Epithelial cell of alveolus of lung (primary cell): ENCODE data around the genes TSPYL4 and PLN.

DNA sequence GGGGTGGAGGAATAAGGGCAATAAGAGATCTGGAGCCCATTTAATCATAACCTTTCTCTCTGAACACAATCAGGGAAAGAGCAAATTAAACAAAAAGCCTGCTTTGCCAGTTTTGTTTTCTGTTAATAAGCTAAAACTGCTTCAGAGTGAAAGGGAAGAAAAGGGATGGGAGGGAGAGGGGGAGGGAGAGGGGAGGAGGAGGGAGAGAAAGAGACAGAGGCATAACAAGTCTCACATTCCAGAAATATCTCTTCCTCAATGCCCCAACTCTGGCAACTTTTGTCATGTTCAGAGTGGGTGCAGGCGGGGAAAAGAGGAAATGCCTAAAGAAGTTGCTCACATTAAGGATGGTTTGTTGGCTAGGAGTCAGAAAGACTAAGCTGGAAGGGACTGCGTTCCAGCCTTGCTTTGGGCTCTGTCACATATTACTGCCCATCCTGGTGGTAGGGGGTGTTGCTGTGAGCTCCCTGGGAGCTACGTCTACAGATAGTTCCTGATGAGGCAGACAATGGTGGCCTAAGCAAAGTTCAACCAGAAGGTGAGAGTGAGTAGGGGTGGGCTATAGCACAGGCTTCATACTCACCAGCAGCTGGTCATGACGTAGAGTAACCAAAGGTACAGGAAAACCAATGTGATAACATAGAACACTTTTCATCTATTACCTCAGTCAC, 2.3 kb downstream of the TSPYL4 start:
- RAMPAGE, long total RNA, result no peak
- RRBS, result no CpG with 5 or more reads among the region's 4 CpGs

GRCh38 chr6:116253295-116254347, at the start of gene TSPYL4:
Gene TSPYL4 (minus strand): TSS chr6:116254075.
- RAMPAGE, long total RNA, result start-site peak on the plus strand at chr6:116254152-116254242, 38 and 9 reads in 2 replicates
- RRBS, result 0% methylated on average over 2 of the region's 62 CpGs

DNA sequence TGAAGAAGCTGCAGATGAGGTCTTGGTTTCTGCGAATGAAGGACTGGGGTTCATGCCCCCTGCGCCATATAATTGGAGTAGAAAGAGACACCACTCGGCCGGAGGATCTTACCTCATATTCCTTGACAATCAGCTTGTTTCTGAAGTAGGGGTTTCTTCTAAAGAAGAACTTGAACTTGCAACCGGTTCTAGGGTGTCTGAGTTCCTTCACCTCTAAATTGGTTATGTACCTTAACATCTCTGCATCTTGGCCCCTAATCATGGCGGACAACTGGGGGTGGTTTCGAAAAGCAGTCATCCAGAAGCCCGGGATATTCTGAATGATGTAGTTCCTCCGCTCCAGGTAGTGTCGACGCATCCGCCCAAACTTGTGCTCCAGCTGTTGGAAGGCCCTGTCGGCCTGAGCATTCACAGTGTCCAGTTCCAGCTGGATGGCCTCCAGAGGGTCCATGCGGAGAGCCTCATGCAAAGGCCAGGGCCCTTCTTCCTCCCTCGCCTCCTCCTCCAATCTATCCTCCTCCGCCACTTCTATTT, 967 bp downstream of the TSPYL1 start:
- RAMPAGE, long total RNA, result no peak
- RRBS, result 27% methylated on average over 2 of the region's 16 CpGs

DNA sequence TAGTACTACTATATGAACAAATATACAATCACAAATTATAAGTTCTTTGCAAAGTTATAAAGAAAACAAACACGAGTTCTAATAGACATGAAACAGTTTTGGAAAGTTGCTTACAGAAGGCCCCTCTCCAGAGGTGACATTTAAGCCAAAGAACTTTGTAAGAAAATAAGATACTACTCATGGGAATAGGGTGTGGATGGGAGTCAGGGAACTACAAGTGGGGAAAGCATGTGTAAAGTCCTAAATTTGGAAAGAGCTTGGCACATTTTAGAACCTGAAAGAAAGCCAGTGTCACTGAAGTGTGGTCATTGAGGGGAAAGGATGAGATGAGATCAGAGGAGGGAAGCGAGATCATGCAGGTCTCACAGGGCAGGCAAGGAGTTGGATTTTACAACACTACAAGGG, 37.9 kb downstream of the VGLL2 start:
- RAMPAGE, long total RNA, result no peak
- RRBS, result no CpG with 5 or more reads among the region's 2 CpGs

GRCh38 chr6:117483678-117484108, 1.2 kb downstream of the DCBLD1 start:
- RAMPAGE, long total RNA, result no peak
- RRBS, result 4% methylated on average over 1 of the region's 9 CpGs

DNA sequence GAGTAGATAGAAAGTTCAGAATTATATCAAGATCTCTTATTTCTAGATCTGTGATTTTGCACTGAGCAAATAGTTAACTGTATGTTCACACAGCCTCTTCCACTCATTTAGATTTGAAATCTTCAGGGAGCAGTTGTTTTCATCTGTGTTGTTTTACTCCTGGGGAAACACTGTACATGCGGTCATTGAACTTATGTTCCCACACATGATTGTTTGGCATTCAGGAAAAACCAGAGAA, 52.4 kb downstream of the DCBLD1 start:
- RAMPAGE, long total RNA, result no peak
- RRBS, result no CpG with 5 or more reads among the region's 1 CpG

GRCh38 chr6:118465149-118465702, 82.9 kb upstream of the PLN start:
- RAMPAGE, long total RNA, result no peak
- RRBS, result no CpG with 5 or more reads among the region's 2 CpGs

DNA sequence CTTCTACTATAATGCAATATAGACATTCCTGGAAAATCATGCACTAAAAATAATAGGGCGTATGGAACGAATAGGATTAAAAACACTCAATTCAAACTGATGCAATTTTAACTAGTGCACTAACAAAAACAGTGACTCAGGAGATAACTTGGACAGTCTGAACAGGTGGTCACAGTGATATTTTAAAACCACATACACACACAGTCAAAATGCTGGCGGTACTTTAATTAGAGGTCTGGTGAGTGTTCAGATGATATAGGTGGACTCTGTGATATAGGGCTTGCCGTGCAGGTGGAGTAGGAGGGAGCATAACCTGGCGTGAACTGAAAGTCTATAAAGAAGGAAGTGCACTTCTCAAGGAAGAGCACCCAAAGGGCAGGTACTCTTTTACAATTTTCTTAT, 42.0 kb upstream of the PLN start:
- RAMPAGE, long total RNA, result no peak
- RRBS, result no CpG with 5 or more reads among the region's 5 CpGs

DNA sequence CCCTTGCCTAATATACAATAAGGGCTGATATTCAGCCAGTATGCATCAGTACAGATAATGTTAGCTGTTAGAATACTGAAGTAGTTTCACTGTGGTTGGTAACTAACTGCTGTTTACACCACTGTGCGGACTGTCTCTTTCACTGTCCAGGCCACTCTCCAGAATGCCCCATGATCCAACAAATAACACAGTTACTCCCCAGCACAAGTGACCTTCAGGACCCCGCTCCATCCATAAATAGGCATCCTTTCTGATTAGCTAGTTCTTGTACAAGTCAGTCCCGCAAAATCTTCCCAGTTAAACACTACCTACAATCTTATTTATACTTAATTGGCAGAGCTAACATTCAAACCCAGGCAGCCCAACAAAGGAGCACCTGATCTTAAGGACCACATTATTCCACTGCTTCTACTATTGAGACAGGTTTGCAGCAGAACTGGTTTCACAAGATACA, 21.9 kb upstream of the PLN start:
- RAMPAGE, long total RNA, result no peak
- RRBS, result no CpG with 5 or more reads among the region's 3 CpGs

DNA sequence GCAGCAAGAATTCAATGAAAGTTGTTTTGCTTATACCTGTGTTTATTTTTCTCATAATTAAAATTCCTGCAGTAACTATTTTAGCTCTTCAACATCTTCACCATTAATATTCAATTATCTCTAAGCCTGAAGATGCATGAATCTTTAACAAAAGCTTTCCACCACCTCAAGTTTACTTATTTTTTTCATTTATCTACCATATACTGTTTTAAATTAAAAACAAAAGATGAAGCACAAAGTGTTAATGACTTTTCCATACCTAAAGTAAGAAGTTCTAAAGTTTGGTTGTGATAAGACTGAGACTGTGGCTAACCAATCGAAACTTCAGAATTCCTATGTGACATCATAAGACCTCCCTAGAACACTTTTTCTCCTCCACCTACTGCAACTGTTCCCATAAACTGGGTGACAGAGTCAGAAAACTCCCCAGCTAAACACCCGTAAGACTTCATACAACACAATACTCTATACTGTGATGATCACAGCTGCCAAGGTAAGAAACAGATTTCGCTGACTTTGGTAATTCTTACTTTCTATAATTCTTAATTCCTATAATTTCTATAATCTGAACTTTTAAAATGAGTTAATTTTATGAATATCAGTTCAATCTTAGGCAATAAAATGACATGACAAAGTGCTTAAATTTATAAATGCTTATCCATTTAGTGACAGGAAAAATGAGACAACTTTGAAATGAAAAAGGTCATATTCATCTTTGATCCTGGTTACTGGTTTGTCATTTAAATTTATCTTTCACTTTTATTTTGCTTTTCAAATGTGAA, at the start of gene PLN:
PLN (plus strand) TSS at position 397 of the 782 bp plus-strand sequence.
- RAMPAGE, long total RNA, result no peak
- RRBS, result no CpG with 5 or more reads among the region's 3 CpGs

DNA sequence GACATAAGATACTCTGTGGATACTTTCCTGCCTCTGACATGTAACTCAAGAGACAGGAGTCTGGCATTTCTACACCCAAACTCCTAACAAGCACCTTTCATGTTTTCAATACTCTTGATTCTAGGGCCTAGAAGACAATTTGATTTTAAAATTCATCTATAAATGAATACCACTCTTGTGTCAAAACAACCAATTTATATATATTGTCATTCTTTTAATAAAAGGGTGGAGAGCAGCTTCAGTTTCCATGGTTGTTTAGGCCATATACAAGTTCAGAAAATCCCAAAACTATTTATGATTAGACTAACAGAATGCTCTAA, 4.7 kb downstream of the PLN start:
- RAMPAGE, long total RNA, result no peak

- RAMPAGE, long total RNA, result no peak
- RRBS, result no CpG with 5 or more reads among the region's 4 CpGs
These were observed 7.8 kb downstream of the PLN start for GRCh38 chr6:118555920-118556243.

- RAMPAGE, long total RNA, result no peak
- RRBS, result no CpG with 5 or more reads among the region's 1 CpG
These were observed 12.8 kb downstream of the PLN start for GRCh38 chr6:118560903-118561250.

GRCh38 chr6:118626413-118626967, 24.9 kb downstream of the CEP85L start:
- RAMPAGE, long total RNA, result no peak
- RRBS, result no CpG with 5 or more reads among the region's 9 CpGs

DNA sequence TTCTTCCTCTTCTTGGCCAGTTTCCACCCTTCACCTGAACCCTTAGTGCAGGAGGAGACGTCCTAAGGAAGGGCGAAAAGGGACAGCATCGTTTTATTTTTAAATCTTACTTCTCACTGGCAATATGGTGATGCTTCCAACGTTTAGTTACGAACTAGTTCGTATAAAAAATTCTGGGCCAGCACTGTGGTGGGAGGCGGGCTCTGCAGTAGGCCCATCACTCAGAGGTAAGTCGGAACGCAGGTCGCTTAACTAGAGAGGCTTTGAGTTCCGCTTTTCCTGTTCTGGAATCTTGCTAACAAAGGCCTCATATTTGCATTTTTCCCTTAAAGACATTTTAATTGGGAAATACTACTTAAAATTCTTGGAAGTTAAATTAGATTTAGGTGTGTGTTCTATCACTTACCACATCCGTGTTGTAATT, 915 bp upstream of the CEP85L start:
- RAMPAGE, long total RNA, result no peak
- RRBS, result no CpG with 5 or more reads among the region's 12 CpGs

- RAMPAGE, long total RNA, result start-site peak on the minus strand at chr6:118709833-118710094, 8 and 26 reads in 2 replicates
- RRBS, result no CpG with 5 or more reads among the region's 5 CpGs
These were observed 58.5 kb upstream of the CEP85L start for GRCh38 chr6:118709721-118710462.

- RAMPAGE, long total RNA, result no peak
- RRBS, result no CpG with 5 or more reads among the region's 5 CpGs
These were observed 85.2 kb upstream of the ASF1A start for GRCh38 chr6:118808449-118809504.

- RAMPAGE, long total RNA, result no peak
- RRBS, result no CpG with 5 or more reads among the region's 3 CpGs
These were observed 48.6 kb upstream of the ASF1A start for GRCh38 chr6:118845301-118845769.

DNA sequence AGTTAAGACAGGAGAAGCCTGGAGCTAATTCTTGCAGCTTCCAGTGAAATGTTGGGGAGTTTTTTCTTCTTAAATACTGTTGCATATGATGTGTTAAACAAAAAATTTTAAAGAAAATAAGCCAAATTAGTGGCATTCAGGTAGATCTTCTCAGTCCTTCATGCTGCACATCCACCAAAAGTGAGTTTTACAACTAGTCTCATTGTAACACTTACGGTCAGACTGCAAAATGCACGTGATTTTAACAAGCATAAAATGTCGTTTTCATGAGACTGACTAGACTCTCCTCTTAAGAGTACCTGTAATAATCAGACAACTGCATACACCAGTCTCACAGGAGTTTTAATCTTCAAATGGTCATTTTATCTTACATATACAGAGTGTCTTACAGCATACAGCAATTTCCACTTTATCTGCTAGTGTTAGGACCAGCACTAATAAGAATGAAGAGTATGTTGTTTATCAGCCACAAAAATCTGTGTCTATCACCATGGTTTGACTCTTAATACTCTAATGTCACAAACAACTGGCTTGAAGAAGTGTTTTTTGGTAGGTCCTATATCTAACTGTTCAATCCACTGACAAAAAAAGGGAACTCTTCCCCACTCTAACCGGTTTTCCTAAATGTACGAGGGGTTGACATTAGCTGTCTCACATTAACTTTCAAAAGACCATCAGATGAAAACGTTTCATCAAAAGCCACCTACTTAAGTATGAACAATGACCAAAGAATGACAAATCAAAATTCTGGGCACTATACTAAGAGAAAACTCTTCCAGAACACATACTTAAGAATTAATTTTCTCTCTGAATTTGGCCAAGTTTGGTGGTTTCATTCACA, 1.5 kb upstream of the ASF1A start:
- RAMPAGE, long total RNA, result no peak
- RRBS, result no CpG with 5 or more reads among the region's 6 CpGs

DNA sequence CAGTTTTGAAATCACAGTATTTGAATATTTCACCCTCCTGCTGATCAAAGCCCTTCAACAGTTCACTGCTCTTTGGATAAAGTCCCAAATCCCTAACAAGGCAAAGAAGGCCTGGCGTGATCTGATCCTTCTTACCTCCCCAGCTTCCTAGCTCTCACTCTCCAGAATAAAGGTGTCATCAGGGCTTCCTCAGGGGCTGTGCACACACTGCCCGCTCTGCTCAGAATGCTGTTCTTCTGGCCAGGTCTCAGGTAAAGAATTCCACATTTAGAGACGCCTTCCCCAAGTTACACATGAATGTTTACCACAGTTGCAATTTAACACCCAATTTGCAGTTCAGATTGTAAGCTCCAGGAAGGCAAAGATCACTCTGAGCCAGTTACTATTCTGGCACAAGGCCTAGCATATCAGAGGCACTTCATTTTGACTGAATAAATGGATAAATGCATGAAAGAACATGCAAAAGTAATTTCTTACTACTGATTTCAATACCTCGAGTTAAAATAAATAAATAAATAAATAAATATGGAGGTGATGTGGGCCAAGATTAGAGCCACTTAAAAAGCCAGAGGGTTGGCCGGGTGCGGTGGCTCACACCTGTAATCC, 59.0 kb upstream of the MCM9 start:
- RAMPAGE, long total RNA, result no peak
- RRBS, result no CpG with 5 or more reads among the region's 6 CpGs